Transverse colon (tissue), 4 donors: ENCODE measurements around the genes TUBD1 and TBX4.

DNA sequence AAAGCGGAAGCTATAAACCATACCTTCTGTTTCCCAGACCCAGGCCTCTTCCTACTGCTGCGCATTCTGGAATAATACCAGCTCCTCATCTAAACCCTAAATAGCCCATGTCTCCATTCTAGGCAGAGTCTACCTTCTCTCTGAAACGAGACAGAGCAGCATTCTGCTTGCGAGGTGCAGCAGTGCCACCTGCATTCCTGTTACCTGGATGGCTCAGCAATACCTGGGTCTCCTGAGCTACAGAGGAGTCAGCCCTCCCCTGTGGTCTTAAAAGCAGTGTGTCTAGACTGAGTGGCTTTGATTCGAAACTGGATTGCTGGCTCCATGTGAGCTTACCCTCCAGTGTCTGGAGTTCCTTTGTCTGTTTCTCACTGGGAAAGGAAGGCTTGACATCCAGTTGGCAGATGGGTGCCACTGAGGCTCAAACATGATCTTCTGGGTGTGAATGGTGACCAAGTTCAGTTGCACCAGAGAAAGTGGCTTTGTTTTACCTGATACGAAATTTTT lies 6.5 kb downstream of the YPEL2 start:
- PRO-cap: no peak
- RAMPAGE, long total RNA, 4 experiments: no peak in any of the 4 experiments

DNA sequence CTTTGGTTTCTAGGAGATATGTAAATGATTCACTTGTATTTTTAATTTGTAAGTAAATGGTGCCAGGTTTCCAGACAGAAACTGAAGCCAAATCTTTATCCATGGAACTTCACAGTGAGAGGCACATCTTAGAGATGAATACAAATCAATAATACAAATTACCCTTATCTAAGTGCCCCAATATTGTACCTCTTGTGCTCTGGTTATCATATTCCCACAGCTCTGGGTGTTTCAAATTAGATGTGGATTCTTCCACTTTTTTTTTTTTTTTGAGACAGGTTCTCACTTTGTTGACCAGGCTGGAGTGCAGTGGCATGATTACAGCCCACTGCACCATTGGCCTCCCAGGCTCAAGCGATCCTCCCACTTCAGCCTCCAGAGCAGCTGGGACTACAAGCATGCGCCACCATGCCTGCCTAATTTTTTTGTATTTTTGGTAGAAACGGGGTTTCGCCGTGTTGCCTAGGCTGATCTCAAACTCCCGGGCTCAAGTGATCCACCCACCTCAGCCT lies 38.0 kb upstream of the DHX40 start:
- PRO-cap: no peak
- RAMPAGE, long total RNA, 4 experiments: no peak in any of the 4 experiments

- PRO-cap: no peak
- RAMPAGE, long total RNA, 4 experiments: no peak in any of the 4 experiments
Observed at GRCh38 chr17:59616369-59616819, 3.3 kb upstream of the CLTC start.

DNA sequence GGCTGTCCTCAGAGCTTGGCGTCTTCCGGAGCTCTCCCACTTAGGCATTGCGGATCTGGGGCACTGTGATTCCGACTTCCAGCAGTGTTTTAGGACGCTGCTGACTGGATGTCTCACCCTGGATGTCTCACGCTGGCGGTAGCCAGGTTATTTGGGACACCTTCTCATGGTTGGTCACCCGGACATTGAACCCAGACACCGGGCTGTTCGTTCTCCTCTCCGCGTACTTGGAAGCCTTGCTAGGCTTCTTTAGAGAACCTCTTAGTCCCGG lies 270 bp downstream of the VMP1 start:
- PRO-cap: no peak
- RAMPAGE, long total RNA, 4 experiments: no peak in any of the 4 experiments

GRCh38 chr17:59753472-59753989 lies 46.1 kb downstream of the VMP1 start:
- PRO-cap: no peak
- RAMPAGE, long total RNA, 4 experiments: no peak in any of the 4 experiments

DNA sequence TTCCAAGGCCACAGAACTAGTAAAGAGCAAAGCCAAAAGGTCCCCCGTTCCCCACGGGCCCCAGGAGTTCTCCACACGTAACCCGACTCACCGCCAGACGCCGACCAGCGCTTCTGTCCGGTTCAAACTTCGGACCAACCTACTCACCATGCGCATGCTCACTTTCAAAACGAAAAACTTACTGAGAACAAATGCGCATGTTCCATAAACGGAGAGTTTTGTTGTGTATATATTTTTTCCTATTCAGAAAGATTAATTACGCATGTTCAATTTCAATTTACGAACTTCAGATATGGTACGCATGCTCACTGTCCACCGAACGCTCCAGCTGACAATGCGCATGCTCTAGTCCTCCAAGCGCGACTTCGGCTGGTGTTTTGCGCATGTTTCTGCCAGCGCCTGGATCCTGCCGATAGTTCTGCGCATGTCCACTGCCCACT lies at the start of gene TUBD1:
TSS of gene TUBD1 (minus strand) at position 338 of the 440 bp plus-strand sequence.
- PRO-cap: bidirectional peak, plus-strand start outside the sequence, minus-strand start at position 115 of the sequence
- RAMPAGE, long total RNA, 4 experiments: start-site peak on the minus strand in 2 of 4 experiments, centred at positions 119 to 324 of the sequence, 6 to 45 reads per replicate

DNA sequence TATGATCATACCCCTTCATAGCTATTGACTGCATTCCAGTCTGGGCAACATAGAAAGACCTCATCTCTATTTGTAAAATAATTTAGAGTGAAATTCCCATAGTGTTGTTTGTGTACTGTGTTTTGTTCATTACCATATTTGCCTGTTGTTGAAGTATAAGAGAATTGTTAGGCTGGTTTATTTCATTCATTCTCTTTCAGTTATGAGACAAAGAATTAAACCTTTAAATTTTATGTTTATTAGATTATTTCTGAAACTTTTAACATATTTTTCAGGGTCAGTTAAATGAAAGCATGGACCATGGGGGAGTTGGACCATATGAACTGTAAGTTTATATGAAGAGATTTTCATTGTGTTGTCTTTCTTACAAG lies 17.4 kb downstream of the RPS6KB1 start:
- PRO-cap: no peak
- RAMPAGE, long total RNA, 4 experiments: no peak in any of the 4 experiments

- PRO-cap: no peak
- RAMPAGE, long total RNA, 4 experiments: no peak in any of the 4 experiments
Observed at GRCh38 chr17:60088954-60089410, 10.3 kb upstream of the HEATR6 start.

DNA sequence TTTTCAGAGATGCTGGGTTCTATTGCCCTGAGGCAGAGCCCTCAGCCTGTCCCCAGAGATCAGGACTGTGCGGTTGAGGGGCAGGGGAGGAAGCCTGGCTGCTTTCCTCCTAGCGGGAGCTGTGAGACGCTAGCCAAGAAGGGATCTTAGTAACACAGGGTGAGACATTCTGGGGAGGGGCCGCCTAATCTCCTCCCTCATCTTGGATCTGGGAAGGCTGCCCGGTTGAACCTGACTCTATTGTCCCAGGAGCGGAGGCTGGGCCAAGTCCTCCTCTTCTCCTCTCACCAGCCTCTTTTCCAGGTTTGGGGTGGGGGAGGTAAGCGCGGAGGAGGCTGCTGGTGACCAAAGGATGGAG lies 4.9 kb downstream of the CA4 start:
- PRO-cap: bidirectional peak, plus-strand start at position 240 of the sequence, minus-strand start at position 121 of the sequence
- RAMPAGE, long total RNA, 4 experiments: no peak in any of the 4 experiments

DNA sequence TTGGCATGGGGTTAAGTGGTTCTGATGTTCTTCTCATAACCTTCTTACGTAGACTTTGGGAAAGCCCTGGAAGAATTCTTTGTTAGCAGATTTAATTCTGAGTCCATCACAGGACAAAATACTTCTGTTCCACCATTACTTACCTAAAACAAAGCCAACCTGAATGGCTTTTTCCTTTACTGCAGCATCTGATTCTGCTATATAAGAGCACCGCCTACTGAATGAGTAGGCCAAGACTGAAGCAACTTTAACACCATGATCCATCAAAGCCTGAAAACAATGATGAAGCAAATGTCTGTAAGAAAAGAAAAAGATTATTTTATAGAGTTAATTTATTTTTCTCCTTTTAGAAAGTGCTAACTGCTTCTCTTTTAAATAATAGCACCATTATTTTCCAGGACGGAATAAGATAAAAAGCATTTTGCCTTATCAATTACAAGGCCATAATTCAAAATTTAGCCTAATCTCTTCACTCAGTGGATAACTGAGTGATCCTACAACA lies 31.7 kb downstream of the APPBP2 start:
- PRO-cap: no peak
- RAMPAGE, long total RNA, 4 experiments: no peak in any of the 4 experiments

- PRO-cap: no peak
- RAMPAGE, long total RNA, 4 experiments: no peak in any of the 4 experiments
Observed at GRCh38 chr17:61403211-61403799, 3.7 kb downstream of the TBX2 start.

GRCh38 chr17:61403840-61404996 lies 4.6 kb downstream of the TBX2 start:
- PRO-cap: no peak
- RAMPAGE, long total RNA, 4 experiments: no peak in any of the 4 experiments

DNA sequence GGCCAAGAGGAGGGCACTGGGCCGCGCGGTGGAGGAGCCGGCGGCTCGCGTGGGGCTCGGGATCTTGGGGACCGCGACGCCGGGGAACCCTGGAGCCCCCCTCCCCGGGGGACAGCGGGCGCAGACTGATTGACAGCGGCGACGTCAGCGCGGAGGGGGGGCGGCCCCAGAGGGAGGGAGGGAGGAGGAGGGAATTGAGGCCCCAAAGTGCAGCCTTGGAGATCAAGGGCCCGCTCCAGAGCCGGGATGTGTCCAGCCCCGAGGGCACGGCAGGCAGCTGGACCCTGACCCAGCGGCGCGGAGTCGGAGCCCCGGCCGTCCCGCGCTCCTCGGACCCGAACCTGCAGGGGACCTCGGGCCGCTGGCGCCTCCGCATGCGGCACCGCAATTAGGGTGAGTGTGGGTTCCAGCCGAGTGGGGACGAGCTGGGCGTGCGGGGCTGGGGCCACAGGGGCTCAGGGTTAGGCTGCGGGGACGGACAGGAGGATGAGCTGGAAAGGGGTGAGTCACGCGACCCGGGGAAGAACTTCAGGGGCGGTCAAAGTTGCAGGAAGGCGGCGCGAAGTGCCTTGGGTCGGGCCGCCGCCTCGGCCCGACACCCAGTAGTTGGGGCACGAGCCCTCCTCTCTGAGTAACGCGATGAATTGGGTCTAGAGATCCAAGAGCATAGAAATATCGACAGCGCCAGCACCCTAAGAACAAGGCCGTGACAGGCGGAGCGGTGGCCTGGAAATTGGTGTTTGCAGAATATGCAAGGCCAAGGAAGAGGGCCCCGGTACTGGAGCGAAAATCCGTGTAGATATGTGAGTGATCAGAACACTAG lies at the start of gene TBX4:
TSS of gene TBX4 (plus strand) at position 238 of the 823 bp plus-strand sequence.
- PRO-cap: no peak
- RAMPAGE, long total RNA, 4 experiments: no peak in any of the 4 experiments

- PRO-cap: no peak
- RAMPAGE, long total RNA, 4 experiments: no peak in any of the 4 experiments
Observed at GRCh38 chr17:61456099-61456510, 3.9 kb downstream of the TBX4 start.

DNA sequence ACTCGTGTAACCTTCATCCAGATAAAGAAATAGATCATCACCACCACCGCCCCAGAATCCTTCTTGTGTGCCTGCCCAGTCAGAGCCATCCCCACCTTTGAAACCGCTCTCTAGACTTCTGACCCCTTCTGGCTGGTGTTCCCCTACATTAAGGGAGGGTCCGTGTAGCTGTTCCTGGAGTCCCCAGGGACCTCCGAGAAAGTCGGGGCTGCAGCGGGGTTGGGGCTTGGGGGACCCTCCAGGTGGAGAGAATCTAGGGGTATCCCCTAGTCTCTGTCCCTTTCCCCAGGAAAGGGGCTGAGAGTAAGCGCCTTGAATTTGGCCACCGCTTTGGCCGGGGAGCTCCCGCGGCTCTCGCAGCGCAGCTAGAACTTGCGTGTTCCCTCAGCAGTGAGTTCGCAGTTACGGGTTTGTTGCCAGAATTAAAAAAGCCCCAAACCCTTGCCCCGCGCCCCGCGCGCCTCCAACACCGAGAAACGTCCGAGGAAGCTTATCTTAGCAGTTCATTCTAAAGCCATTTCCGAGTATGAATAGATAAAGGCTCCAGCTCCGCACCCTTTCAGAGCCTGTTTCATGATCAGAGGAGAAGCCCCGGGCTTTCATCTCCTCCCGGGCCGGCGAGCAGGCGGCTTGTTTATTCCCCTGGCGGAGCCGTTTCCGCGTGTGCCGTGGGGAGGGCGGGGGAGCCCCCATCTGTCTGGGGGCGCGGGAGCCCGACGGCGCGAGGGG lies 9.6 kb downstream of the TBX4 start:
- PRO-cap: no peak
- RAMPAGE, long total RNA, 4 experiments: no peak in any of the 4 experiments

DNA sequence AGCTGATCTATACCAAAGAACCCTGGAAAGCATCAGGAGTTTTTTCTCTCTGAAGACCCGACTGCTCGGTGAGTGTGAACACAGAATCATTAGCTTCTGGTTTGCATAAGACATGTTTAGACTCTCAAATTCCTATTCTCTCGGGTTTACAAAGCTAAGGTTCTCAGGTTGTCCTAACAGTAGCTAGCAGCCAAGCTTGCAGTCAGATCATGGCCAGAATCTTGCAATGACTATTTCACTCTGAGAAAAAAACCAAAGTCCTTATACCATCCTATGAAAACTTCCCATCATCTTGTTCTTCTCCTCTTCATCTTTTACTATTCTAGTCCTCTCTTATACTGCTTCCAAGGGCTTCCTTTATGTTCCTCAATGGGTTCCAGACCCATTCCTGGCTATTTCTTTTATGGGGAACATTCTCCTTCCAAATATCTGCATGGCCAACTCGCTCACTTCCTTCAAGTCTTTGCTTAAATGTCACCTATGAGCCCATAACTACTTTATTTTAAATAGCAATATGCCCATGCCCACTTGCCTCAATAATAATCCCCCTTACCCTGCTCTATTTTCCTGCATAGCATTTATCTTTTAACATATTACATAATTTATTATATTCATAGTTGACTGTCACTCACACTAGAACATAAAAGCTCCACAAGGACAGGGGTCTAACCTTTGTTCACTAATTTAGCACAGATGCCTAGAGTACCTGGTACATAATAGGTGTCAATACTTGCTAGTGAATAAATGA lies 68.6 kb upstream of the INTS2 start:
- PRO-cap: no peak
- RAMPAGE, long total RNA, 4 experiments: start-site peak on the minus strand in 2 of 4 experiments, centred at positions 454 to 515 of the sequence, 16 to 17 reads per replicate

GRCh38 chr17:62003600-62004303 lies 61.3 kb downstream of the MED13 start:
- PRO-cap: no peak
- RAMPAGE, long total RNA, 4 experiments: start-site peak on the minus strand in 1 of 4 experiments, at chr17:62003894-62004049 at its widest, 6 reads per replicate

GRCh38 chr17:62454146-62454448 lies 24.5 kb upstream of the TLK2 start:
- PRO-cap: unidirectional peak, minus-strand start at chr17:62454364
- RAMPAGE, long total RNA, 4 experiments: no peak in any of the 4 experiments

DNA sequence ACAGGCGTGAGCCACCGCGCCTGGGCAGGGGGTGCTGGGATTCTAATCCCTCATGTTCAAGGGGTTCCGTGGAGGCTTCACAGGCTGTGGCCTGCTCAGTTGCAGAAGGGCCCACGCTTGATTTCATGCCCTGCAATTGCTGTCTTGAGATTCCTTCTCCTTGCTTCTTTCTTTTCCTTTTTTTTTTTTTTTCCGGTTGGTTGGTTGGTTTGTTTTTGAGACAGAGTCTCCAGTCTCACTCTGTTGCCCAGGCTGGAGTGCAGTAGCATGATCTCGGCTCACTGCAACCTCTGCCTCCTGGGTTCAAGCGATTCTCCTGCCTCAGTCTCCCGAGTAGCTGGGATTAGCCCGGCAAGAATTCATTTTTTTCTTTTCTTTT lies 19.0 kb upstream of the TLK2 start:
- PRO-cap: unidirectional peak, plus-strand start at position 180 of the sequence
- RAMPAGE, long total RNA, 4 experiments: no peak in any of the 4 experiments

GRCh38 chr17:62477797-62478791 lies 531 bp upstream of the TLK2 start:
- PRO-cap: unidirectional peak, plus-strand start at chr17:62478152; unidirectional peak, plus-strand start at chr17:62478200; unidirectional peak, plus-strand start at chr17:62478430; bidirectional peak, plus-strand start at chr17:62478578, minus-strand start at chr17:62478574; bidirectional peak, plus-strand start at chr17:62478648, minus-strand start at chr17:62478650
- RAMPAGE, long total RNA, 4 experiments: no peak in any of the 4 experiments